Colic lymph node (tissue), 1 donor: ENCODE data around the genes NIPA2, GOLGA8S, NPAP1 and HERC2.

- PRO-cap: unidirectional peak, plus-strand start at chr15:22265194
Measured at GRCh38 chr15:22264876-22265895, 170.9 kb downstream of the OR4N4 start.

DNA sequence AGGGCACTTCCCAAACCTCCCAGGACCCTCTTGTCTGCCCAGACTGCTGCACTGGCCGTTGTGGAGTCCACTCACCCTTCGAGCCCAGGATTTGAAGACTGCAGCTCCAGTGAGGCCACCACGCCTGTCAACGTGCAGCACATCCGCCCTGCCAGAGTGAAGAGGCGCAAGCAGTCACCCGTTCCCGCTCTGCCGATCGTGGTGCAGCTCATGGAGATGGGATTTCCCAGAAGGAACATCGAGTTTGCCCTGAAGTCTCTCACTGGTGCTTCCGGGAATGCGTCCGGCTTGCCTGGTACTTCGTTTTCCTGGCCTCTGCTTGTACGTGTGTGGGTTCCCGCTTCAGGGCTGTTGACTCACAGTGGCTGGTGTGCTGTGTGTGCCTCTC, 114.2 kb downstream of the GOLGA6L22 start:
- PRO-cap: no peak

DNA sequence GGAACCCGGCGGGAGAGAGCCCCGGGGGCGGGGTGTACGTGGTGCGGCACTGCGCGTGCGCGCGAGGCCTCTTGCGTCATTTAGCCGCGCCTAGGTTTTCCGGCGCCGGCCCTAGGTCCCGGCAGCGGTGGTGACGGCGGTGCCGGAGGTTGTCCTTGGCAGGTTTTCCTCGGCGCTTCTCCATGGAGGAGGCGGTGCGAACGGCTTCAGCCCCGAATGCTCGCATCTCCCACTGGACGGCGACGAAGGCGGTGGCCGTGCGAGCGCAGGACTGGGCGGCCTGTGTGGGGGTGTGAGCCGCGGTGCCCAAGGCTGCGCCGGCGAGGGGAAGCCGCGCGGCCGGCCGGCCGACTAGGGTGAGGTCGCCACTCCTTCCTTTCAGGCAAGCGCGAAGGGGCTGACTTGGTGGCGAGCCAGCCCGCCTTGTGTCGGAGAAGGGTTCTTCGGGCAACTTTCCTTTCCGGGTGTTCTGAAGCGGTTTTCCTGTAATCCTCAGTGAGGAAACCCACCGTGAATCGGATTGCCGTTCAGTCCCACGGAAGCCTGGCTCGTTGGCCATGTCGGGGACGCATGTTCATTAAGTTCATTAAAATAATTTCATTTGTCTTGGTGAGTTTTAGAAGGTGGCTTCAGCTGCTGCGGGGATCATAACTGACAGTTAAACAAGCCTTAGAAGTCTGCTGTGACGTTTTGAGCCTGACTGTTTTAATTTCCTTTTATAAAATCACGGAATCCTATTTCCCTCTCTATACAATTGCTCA, at the start of gene NIPA2:
TSS of gene NIPA2 (plus strand) at position 101 of the 761 bp plus-strand sequence.
- PRO-cap: bidirectional peak, plus-strand start at position 124 of the sequence, minus-strand start outside the sequence; bidirectional peak, plus-strand start at position 530 of the sequence, minus-strand start at position 395 of the sequence

DNA sequence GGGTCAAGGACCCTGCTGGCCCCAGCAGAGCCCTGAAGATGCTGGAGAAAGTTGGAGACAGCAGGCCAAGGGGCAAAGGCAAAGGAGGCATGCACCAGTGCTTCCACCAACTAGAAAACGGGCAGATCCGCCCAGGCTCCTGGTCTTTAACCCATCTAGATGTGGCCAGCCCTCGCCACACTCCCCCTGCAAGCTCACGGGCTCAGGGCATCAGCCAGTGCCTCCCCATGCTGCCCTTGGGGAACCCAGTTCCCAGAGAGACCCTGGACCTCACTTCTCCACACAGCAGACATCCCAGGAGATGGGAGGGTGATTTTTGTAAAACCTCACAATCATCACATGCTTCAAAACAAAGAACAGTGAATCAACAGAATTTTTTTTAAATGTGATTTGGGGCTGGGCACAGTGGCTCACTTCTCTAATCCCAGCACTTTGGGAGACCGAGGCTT, 24.6 kb downstream of the CYFIP1 start:
- PRO-cap: no peak

DNA sequence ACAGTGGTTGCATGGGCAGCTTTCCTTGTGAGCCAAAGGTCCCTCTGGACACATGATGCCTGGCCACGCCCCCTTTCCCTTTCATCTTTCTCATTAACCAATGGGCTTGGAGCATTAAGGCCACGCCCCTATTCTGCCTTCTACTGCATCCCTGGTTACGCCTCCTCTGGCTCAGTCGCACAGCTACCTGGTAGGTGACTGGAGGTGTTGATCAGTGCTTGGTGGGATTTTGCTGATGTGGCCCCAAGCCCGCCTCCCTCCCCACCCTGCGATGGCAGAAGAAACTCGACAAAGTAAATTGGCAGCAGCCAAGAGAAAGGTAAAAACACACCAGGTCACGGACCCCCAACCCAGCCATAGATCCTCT, at the start of gene GOLGA8S:
TSS of gene GOLGA8S (plus strand) at position 174 of the 367 bp plus-strand sequence.
- PRO-cap: no peak

DNA sequence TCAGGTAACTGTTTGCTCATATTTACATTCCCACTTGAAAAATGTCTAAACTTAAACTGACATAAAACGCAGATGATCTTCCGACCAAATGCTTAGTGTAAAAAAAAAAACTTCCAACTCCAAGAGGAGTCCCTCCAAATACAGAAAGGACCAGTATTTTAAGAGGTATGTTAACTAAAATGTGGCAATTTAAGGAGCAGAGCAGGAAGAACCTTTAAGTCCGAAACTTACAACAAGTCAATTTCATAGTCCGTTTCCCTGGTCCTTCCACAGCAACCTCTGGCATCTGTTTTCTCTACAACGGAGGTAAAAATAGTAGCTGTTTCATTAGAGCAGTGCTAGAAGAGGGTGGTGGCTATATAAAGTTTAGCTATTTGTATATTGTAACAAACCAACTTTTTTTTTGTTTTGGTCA, 17.2 kb downstream of the GOLGA8S start:
- PRO-cap: no peak

- PRO-cap: no peak
Measured at GRCh38 chr15:23797375-23798186, 110.5 kb upstream of the NDN start.

DNA sequence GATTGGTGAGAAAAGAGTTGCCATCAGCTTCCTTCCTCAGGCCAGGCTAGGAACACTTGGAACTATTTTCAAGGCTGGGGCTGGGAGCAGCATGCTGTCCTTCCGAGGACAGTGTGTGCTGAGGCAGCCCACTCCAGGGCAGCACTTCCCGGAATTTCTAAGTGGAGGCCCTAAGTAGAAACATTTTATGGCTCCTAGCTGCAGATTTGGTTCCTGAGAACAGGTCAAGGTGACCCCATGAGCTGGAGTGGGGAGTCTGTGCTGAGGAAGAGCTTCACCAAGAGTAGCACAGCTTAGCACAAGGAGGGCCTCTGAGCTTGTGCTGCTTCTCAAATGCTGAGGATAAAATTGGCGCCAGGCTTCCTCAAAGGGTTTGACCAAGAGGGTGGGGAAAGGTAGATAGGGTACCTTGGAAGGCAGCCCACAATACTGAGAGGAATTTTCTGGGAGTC, 111.1 kb upstream of the NDN start:
- PRO-cap: no peak

GRCh38 chr15:24477256-24477938, 198.2 kb upstream of the NPAP1 start:
- PRO-cap: no peak

GRCh38 chr15:24675518-24676215, at the start of gene NPAP1:
Gene NPAP1 (plus strand): TSS chr15:24675775.
- PRO-cap: no peak

DNA sequence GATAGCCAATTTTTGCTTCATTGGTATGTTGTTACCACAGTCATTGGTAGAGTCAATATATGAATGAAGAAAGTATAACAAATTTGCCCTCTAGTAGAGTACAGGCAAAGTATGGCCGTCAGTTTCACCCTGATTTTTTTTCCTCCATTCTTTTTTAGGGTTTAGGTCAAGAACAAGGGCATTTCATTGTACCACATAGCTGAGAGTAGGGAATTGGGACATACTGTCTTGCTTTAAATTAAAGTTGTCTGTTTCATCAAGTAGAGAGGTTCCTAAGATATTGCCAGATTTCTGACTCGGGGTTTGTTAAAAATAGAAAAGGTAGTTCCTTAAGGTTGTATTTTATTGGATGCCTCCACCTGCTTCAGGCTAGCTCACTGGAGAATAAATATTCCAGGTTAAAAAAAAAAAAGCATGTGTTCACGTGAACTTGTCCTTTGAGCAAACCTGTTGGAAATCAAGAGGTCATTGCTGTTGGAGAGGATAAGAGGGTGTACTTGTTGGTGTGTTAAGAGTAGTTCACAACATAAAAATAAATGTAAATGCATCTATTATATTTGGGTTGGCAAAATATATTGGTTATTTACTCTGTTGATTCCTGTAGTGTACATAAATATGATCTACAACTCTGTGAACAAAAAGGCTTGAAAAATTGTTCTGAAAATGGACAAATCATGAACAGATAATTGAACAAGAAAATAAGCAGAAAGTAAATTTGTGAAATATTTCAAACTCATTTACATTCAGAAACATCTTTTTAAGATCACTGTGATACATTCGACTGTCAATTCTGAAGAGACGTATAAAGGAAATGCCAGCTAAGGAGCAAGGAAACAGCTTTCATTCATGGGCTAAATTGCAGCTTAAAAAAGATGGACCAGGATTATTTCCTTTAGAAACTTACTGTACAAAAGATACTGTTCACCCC, 34.6 kb downstream of the SNRPN start:
- PRO-cap: no peak

DNA sequence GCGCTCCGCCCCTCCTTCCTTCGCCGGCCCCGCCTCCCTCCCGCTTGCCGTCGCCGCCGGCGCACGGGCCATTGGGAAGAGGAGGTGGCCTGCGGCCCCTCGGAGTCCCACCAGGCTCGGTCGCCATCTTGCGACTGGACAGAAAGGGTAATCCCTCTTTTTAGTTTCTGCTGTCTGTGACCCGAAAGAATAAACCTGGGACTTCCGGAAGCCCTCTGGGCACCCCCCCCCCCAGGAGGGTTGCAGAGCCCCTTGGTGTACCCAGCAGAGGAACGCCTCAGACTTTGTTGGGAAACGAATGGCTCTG, 265 bp upstream of the UBE3A start:
- PRO-cap: bidirectional peak, plus-strand start at position 71 of the sequence, minus-strand start outside the sequence

DNA sequence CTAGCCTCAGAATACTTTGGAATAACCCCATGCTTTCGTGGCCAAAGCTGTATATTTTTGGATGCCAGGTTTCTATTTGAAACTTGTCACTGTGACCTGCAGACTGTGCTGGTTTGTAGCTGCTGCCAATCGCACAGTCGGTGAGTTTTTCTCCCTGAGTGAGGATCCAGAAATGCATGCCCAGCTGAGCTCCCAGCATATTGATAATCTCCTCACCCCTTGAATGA, 130.0 kb upstream of the UBE3A start:
- PRO-cap: no peak

GRCh38 chr15:25763377-25763834, 99.7 kb downstream of the ATP10A start:
- PRO-cap: no peak

DNA sequence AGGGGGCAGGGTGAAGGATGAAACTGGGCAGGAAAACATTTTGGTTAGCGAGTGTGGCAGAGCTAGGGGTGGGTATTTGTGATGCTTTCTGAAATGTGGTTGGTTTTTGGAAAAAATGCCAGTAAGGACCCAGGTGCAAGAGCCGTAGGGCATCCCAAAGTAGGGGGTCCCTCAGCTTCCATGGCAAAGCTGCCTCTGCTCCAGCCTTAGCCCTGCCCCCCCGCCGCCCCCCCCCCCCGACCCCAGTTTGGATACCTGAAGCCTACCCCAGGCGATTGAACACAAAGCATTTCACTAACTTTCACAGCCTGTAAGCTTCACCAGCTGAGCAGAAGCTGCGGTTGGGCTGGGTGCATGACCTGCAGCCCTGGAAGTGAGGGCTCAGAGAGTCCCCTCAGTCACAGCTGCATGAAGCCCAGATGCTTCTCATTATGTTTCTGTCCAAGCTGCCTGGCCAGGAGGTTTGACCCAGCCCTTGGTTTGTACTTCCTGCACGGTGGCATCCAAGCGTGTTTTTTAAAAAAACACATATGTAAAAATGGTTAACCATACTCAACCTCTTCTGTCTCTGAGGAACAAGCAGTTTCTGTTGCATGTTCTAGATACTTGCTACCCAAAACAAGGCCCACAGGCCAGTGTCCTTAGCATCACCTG, 75.8 kb upstream of the ATP10A start:
- PRO-cap: no peak

- PRO-cap: no peak
Measured at GRCh38 chr15:25944345-25944897, 81.3 kb upstream of the ATP10A start.

DNA sequence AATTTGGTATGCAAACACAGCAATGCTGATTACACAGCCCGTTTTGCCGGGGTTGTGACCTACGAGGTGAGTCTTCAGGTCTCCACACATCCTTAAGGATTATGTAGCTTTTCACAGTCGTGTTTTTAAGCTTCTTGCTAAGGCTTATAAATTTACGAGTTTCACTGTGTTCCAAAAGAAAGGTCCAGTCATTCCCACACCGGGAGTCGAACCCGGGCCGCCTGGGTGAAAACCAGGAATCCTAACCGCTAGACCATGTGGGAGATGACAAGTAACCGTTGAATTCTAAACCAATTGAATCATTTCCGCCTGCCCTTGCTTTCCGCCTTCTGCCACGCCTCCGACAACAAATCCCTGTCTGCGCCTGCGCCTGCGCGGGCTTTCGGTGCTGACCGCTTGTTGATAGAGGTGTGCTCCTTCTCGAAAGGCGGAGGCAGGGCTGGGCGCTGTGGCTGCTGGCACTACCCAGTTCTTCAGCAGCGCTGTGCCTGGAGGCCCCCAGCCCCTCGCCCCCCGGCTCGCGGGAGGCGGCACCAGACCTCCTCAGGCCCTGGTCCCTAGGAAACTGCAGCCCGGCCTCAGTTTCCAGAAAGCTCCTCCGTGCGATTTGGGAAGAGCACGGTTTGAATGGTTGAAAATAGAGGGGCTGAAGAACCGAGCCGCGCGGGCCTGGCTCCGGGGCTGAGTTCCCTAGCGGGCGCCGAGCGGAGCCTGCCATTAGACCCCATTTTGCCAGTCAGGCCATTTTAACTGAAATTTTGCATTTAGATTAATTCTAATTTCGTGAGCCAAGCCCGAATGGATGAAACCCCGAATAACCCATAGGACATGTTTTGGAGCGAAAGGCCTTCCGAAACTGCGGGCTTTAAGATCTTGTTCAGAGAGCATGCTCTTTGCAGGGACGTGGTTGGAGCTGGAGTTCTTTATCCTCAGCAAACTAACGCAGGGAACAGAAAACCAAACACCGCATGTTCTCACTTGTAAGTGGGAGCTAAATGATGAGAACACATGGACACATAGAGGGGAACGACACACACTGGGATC, 219.2 kb upstream of the ATP10A start:
- PRO-cap: unidirectional peak, plus-strand start at position 349 of the sequence; unidirectional peak, plus-strand start at position 426 of the sequence

GRCh38 chr15:26244268-26245288, 381.5 kb upstream of the ATP10A start:
- PRO-cap: no peak

- PRO-cap: no peak
Measured at GRCh38 chr15:27054387-27054923, 83.5 kb downstream of the GABRG3 start.

GRCh38 chr15:28322024-28322291, at the start of gene HERC2:
Gene HERC2 (minus strand): TSS chr15:28322179.
- PRO-cap: no peak